Cardiac muscle cell (in vitro differentiated cells and primary cell): ENCODE data around the genes PNRC1, UBE2J1, ANKRD6 and BACH2.

- RAMPAGE, long total RNA = no peak
- RRBS = no CpG with 5 or more reads among the region's 2 CpGs
These were observed 5.0 kb downstream of the CNR1 start for GRCh38 chr6:88161128-88161577.

DNA sequence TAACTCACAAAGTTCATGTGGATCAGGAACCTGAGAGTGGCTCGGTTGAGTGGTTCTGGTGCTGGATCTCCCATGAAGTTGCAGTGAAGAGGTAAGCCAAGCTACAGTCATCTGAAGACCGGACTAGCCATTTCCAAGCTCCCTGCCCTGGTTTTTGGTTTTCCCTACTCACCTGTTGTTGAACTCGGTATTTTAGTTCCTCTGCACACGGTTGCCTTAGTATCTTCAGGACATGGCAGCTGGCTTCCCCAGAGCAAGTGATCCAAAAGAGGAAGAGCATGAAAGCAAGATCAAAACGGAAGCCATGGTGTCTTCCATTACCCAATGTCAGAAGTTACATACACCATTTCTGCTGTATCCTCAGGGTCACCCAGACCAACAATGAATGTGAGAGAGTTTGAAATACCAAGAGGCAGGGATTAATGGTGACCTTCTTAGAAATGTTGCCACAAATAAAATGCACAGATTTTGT is 276.6 kb upstream of the CNR1 start:
- RAMPAGE, long total RNA = no peak
- RRBS = no CpG with 5 or more reads among the region's 5 CpGs

DNA sequence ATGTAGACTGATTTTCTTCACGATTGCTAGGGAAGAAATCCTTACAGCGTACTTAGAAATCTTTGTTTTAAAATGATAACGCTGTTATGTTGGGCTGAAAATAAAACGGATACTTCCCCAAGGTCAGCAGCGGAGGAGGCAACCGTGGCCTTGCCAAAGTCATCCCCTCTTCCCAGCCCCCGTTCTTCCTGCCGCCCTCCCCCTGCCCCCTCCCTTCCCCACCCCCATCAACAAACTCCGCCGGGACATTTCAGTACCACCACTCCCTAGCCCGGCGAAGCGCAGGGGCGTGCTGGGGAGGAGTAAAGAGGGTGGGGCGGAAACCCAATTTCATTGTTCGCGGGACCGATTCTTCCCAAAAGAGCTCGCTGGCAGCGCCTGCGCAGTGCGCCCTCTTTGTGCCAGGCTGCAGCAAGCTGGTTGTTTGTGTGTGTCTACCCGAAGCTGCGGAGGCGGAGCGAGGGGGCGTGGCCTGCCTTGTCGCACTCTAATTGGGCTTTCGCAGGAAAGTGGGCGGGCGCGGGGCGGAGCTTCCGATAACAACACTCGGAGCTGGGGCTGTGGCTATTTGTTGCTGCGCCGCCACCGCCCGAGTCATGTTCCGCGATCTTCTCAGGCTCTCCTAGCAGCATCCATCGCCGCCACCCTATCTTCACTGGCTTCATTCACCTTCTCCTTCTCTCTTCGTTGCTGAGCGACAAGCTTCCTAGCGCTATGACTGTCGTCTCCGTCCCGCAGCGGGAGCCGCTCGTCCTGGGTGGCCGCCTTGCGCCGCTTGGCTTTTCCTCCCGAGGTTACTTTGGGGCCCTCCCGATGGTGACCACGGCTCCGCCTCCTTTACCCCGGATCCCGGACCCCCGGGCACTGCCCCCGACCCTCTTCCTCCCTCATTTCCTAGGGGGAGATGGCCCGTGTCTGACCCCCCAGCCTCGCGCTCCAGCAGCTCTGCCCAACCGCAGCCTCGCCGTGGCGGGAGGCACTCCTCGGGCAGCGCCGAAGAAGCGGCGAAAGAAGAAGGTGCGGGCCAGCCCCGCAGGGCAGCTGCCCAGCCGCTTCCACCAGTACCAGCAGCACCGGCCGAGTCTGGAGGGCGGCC is at the start of gene PNRC1:
Gene PNRC1, plus strand, starts transcription at position 571 of the 1,096 bp plus-strand sequence.
- RAMPAGE, long total RNA = start-site peak on the plus strand centred at position 595 of the sequence, 6 bp wide, 43 and 31 reads in 2 replicates
- RRBS = no CpG with 5 or more reads among the region's 81 CpGs

DNA sequence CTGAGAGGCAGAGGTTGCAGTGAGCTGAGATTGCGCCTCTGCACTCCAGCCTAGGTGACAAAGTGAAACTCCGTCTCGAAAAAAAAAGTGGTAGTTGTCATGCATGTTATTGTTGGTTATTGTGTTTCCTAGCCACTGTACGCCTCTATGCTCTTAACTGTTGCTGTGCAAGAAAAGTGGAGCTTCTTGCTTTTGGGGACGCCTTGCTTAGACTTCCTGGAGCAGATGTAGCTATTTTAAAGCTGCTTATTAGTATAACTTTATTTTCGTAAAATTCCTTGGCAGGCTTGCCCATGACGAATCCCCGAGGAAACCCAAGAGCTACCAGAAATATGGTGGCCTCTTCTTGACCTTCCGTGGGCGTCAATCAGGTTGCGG is 17.3 kb downstream of the GABRR2 start:
- RAMPAGE, long total RNA = no peak
- RRBS = no CpG with 5 or more reads among the region's 11 CpGs

GRCh38 chr6:89321651-89322034 is 6.5 kb upstream of the GABRR2 start:
- RAMPAGE, long total RNA = no peak
- RRBS = no CpG with 5 or more reads among the region's 4 CpGs

DNA sequence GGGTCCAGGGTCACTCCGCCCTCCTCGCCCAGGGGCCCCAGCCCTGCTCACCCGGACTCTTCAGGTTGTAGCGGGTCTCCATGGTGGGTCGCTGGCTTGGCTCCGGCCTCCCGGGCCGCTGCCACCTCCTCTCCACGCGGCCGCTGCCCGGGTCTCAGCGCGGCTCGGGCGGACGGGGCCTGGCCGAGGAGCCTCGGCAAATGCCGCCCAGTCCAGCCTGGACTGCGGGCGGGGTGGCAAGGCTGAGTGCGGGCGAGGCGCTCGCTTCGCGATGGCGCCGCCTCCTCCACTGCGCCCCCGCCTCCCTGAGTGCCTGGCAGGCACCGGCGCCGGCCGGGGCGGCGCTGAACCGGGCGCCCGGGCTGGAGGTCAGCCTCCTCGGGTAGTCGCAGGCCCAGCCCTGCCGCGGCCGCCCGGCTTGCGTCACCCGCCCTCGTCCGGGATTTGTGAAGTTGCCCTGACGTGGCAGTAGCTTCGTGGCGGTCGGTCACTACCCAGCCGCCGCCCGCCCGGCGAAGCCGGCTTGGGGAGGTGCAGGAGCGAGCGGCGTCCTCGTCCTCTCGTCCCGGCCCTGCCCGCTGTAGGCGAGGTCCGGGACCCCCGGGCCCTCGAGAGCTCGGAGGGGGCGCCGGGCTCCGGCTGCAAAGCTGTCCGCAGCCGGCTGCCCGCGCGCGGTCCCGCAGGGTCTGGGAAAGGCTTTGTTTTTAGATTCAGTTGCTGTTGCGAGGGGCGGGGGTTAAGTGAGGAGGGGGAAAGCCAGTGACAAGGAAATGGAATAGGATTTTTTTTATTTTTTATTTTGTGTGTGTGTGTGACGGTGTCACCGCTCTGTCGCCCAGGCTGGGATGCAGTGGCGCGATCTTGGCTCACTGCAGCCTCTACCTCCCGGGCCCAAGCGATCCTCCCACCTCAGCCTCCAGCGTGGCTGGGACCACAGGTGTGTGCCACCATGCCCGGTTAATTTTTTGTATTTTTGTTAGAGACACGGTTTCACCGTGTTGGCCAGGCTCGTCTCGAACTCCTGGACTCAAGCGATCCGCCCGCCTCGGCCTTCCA is at the start of gene UBE2J1:
Gene UBE2J1, minus strand, starts transcription at position 235 of the 1,056 bp plus-strand sequence.
- RAMPAGE, long total RNA = start-site peak on the minus strand centred at position 217 of the sequence, 126 bp wide, 505 and 579 reads in 2 replicates
- RRBS = 2% methylated on average over 34 of the region's 102 CpGs

DNA sequence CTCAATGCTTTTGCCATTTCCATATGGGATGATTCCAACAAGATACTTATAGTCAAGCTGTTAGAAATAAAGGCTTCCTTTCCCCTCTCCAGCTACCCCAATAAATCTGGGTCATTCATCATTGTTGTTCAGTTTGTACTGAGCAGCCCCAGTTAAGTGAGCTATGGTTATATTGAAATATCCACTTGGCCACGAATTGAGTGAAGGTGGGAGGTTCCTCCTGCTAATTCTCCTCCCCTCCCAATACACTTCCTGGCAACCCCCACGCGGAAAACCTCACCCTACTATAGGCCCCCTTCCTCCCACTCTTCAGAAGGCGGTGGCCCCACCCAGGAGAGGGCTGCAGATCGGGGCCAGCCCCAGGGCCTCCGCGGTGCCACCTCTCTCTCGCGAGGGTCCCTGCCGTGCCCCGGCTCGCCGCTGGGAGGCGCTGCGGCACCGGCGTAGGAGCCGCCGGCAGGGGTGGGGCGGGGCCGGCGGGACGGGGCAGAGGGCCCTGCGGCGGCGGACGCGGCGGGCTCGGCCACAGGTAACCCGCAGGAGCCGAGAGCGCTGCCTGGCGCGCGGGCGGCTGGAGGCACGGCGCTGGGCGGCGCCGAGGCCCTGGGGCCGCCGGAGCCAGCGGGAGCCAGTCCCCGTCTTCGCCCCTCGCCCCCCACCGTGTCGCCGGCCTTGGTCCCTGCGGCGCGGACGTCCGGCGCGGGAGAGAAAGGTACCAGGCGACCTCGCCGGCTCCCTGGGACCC is at the start of gene ANKRD6:
Gene ANKRD6, plus strand, starts transcription at position 489 of the 745 bp plus-strand sequence.
- RAMPAGE, long total RNA = no peak
- RRBS = 3% methylated on average over 8 of the region's 61 CpGs

- RAMPAGE, long total RNA = no peak
- RRBS = no CpG with 5 or more reads among the region's 6 CpGs
These were observed 22.8 kb upstream of the LYRM2 start for GRCh38 chr6:89661307-89661777.

GRCh38 chr6:89817158-89818066 is 2.2 kb downstream of the MDN1 start:
- RAMPAGE, long total RNA = no peak
- RRBS = no CpG with 5 or more reads among the region's 6 CpGs

GRCh38 chr6:89941038-89941380 is 46.7 kb downstream of the GJA10 start:
- RAMPAGE, long total RNA = no peak
- RRBS = no CpG with 5 or more reads among the region's 6 CpGs

DNA sequence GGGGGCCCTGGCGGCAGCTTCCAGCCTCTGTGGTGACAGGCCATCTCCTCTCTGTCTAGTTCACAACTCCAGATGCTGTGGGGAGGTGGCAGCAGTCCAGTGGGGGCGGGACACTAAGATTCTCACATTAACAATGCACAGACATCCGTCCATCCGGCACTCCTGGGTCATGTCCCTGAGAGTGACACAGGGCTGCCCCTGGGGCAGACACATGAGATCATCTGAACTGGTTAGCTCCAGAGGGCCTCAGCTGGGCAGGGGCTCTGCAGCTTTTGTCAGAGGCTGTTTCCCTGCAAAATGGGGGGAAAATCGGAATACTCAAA is 91.0 kb downstream of the GJA10 start:
- RAMPAGE, long total RNA = no peak
- RRBS = no CpG with 5 or more reads among the region's 5 CpGs

DNA sequence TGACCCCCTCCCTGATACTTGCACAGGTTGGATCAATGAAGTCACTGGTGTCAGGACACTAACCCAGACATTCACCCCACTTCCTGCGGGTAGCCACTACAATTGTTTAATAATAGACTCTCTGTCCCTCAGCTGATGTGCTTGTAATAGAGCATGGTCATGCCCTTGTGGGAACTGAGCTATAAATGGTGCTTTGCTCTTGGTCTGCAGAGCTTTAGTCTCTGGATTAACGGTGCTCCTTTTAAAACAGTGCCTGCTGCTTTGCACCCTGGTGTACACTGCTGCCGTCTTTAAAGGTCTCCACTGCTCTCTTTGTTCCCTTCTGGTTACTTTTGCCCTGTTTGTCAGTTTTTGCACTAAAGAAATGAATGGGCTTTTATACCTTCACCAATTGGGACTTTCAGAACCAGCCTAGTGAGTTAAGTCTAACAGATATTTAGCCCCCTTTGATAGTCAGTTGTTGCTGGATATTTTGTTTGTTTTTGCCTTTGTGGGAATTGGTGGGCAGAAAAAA is 127.2 kb downstream of the BACH2 start:
- RAMPAGE, long total RNA = no peak
- RRBS = no CpG with 5 or more reads among the region's 3 CpGs

GRCh38 chr6:90183414-90183973 is 113.1 kb downstream of the BACH2 start:
- RAMPAGE, long total RNA = no peak
- RRBS = no CpG with 5 or more reads among the region's 2 CpGs

DNA sequence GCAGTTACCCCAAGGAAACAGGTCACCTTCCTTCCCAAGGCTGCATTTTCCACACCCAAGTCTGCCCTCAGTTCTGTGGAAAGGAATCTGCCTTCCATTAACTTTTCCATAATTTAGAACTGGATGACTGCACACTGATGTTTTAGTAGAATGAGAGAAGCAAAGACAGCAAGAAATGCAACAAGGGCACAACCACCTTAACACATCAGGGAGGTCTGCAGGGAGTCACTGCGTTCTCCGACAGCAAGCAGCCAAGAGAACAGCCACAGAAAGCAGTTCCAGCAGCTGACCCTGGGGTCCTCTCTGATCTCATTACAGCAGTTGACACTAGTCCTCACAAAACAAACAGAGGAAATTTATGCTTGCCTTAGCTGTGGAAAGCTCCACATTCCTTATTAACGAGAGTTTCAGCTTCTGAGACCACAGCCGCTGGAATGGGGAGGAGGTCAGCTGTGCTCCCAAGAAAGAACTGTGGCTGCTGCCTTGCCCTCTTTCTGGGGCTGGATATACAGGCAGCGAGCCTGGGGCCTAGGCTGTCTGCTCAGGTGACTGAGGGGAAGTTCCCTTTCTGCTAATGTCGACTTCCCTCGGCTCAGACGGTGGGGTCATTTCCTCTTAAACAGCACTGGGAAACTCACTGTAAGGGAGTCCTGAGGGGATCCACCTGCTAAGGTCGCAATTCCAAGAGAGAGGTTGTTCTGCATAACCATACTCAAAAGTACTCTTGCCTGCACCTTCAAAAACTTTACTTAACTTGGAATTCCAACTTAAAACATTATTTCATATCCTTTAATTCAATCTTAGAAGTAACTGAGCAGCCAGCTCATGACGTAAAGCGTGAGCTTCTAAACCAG is 80.5 kb downstream of the BACH2 start:
- RAMPAGE, long total RNA = no peak
- RRBS = no CpG with 5 or more reads among the region's 11 CpGs

DNA sequence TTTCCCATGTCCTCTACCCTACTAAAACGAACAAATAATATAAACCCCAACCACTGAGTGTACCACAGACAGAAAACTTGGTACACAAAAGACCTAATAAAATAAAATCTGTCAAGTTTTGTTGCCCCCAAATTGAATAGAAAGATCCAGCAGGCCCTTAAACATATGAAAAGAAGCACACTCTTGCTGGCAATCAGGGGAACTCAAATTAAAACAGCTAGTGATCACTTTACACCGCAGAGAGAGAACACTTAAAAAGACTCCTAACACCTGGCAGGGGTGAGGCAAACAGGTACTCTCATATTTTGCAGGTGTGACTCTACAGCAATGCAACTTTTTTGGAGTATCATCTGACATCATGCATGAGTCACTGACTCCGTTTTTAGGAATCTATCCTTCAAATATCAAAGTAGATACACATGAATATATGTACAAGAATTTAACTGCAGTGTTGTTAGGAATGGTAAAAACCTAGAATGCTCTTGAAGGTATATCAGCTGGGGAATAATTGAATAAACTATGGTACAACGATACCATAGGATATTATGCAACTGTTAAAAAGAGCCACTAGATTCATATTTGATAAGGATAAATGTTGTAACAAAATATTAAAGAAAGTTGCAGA is 29.4 kb downstream of the BACH2 start:
- RAMPAGE, long total RNA = no peak
- RRBS = no CpG with 5 or more reads among the region's 4 CpGs

GRCh38 chr6:90271654-90272649 is 24.7 kb downstream of the BACH2 start:
- RAMPAGE, long total RNA = no peak
- RRBS = no CpG with 5 or more reads among the region's 12 CpGs

- RAMPAGE, long total RNA = no peak
- RRBS = no CpG with 5 or more reads among the region's 7 CpGs
These were observed 11.7 kb downstream of the BACH2 start for GRCh38 chr6:90284723-90285543.

DNA sequence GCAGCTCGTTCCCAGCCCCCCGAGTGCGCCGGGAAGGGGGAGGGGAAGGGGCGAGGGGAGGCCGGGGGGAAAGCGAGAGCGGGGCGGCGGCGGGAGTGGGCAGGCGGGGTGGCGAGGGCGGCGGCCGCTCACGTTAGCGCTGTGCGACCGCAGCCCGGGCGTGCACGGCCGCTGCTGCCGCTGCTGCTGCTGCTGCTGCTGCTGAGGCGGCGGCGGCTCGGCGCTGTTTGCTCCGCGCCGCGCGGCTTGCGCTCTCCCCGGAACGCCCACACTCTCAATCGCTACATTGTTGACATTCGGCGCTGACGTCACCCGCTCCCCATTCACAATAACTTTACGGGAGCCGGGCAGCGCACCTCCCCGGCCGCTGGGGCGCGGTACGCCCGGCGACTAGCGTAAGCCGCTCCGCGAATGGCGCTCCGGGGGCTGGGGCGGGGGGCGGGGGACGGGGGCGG is at the start of gene BACH2:
Gene BACH2, minus strand, starts transcription at position 229 of the 455 bp plus-strand sequence.
- RAMPAGE, long total RNA = no peak
- RRBS = 2% methylated on average over 40 of the region's 63 CpGs

DNA sequence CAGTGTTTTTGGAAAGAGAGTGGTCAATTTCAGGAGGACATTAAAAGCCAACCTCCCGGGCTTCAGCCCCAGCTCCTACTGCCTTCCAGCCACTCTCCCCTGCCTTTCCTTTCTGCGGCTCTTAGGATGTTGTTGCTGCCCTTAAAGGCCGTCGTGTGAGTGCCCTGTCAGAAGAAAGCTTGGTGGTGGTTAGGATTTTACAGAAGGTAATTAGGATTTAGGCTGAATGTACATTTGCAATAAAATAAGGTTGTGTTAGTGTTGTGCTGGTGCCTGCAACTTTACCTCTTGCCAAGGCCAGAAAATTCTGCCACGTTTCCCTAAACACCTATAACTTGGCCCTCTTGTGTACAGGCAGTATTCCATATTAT is 873 bp upstream of the BACH2 start:
- RAMPAGE, long total RNA = no peak
- RRBS = no CpG with 5 or more reads among the region's 5 CpGs

DNA sequence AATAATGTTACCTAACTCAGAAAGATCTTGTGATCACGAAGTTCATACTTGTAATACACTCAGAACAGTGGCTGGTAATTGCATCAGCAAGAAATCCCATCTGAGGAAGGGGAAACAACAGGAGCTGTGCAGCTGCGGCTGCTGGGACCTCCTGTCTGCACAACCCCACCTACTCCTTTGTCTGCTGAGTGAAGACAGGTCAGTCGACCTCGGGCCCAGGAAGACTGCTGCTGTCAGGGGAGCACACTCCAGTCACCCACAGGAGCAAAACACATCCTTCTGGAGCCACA is 90.3 kb downstream of the MAP3K7 start:
- RAMPAGE, long total RNA = no peak
- RRBS = no CpG with 5 or more reads among the region's 4 CpGs